Measurements from ENCODE around the gene PLPPR5.

GRCh38 chr1:96370846-96371045 lies 350.8 kb upstream of the PTBP2 start:
- PRO-cap, 3 experiments = no peak in any of the 3 experiments

DNA sequence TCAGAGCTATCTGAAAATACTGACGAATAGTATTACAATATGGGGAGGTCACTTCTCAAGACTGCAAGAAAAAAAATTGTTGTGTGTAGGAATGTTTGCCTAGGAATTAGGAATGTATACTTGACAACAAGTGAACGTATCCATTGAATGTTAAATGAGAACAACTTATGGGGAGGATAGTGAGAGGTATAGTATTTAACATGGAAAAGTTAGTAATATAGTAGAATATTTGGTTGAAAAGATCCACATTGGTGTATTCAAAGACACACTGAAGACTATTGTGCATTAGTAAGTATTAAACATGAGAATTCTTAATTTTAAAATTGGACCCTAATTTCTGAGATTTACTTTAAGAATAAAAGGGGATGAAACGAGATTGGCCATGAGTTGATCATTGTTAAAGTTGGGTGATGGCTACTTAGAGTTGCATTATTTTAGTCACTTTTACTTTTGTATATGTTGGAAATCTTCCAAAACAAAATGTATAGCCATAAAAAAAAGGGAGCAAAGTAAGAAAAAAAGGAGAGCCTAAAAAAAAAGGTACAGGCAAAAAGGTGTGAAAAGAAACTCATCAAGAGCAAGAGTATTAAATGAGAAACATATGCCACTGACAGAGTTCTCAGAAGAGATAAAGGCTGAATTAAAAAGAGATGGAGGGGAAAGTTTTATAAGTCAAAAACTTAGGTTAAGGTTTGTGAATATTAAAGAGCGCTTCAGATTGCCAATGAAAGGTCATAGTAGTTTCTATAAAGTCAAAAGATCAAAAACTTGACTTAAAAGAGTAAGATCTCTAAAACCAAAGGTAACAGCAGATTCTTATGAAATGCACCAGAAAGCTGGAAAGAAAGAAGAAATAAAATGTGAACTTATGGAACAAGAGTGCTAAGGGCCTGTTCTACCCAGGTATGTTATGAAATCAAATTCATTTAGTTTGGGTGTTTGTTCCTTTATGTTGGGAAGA lies 81.6 kb downstream of the PTBP2 start:
- PRO-cap, 3 experiments = no peak in any of the 3 experiments

DNA sequence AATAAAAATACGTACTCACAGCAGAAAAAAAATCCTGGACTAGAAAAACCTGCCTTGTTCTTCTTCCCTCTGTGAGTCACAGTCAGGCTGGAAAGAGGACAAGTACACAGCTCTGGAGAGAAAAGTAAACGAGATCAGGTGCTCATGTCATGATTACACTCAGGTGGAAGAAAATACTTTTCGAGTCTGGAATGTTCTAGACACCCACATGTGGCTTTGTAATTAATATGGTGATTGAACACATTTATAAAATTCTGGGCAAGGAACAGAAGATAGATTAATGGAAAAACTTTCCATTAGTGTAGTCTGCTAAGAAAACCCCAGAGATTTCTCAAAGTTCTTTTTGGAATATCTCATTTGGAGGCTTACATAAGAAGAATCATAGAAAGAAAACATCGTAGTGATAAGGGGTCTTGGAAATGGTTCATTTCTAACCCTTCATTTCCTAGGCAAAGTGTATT lies 241.4 kb downstream of the PTBP2 start:
- PRO-cap, 3 experiments = peak in 1 of 3 experiments; most common minus-strand start position 78 of the sequence (in 1)

- PRO-cap, 3 experiments = no peak in any of the 3 experiments
Observed at GRCh38 chr1:97277704-97278457, 556.3 kb downstream of the PTBP2 start.

DNA sequence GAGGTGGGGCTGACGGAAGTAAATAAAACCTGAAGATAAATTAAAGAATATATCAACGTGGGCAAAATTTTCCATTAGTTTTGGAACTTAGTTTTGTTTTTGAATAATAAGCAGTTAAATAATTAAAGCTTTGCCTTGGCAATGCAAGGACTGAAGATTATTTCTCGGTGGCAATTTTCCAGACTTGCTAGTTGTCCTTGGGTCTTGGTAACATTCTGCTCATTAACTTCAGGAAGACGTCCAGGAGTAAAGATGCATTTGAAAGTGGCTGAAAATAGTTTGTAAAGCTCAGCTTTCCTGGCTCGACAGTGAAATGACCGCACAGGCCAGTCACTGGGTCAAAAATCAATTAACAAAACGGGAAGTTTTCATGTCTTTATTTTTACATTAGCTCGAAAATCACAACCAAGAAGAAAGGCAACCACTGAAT lies 676 bp upstream of the SNX7 start:
- PRO-cap, 3 experiments = peak in 1 of 3 experiments; most common plus-strand start position 222 of the sequence (in 1)

DNA sequence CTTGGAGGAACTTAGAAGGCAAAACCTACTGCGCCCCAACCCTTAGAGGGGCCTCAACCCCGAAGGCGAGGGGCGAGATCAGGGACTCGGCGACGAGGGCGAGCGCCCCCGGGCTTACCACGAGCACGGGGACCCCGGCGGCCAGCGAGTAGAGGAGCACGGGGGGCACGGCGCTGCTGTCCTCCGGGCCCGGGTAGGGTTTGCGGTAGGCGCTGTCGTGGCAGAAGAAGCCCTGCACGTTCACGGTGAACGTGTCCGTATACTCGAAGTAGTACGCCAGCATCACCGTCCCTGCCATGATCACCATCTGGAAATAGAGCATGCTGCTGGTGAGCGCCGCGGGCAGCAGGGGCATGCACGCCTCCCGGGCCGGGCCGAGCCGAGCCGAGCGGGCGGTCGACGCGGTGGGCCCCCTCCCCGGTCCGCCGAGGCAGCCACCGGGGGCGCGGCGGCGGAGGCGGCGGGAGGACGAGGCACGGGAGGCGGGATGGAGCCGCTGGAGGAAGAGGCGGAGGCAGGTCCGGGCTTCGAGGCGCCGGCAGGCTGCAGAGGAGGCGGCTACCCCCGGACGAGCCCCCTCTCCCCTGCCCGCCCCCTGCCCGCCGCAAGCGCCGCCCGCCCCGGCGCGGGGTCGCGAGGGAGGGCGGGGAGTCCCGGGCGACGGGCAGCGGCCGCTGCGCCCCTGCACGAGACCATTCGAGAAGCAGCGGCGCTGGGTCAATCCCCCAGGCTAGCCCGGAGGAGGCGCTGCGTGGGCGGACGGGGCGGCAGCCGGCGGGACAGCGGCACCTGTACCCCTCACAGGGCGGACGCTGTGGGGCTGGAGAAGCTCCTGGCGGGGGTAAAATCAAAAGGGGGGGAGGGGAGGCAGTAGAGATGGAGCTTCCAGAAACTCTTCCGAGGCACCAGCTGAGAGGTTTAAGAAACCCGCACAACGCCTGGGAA lies at the start of gene PLPPR5:
Gene PLPPR5, minus strand, starts transcription at position 545 of the 945 bp plus-strand sequence.
- PRO-cap, 3 experiments = no peak in any of the 3 experiments

DNA sequence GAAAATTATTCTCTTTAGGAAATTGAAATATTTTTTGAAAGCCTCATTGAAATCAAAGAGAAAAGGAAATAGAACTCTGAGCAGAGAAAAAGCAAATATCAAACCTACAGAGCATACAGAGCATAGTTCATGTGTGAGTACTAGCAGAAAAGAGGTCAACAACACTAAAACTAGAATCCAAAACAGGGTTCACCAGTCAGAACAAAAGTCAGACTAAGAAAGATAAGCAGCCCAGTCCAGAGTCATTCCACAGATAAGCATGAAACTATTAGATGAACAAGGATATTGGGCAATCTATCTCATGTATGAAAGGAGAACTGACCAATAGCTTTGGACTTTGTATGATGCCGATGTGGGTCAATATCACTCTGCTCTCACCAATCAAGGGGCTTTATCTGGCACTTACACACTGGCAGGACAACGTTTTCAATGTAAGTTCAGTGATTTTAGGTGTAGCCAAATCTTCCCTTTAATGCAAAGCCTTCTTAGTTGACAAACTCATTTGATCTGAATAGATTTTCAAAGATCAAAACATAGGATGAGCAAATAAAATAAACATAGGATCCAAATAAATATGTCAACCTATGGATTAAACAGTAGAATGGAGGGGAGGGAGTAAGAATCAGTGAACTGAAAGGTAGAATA lies 79.2 kb upstream of the PALMD start:
- PRO-cap, 3 experiments = no peak in any of the 3 experiments

DNA sequence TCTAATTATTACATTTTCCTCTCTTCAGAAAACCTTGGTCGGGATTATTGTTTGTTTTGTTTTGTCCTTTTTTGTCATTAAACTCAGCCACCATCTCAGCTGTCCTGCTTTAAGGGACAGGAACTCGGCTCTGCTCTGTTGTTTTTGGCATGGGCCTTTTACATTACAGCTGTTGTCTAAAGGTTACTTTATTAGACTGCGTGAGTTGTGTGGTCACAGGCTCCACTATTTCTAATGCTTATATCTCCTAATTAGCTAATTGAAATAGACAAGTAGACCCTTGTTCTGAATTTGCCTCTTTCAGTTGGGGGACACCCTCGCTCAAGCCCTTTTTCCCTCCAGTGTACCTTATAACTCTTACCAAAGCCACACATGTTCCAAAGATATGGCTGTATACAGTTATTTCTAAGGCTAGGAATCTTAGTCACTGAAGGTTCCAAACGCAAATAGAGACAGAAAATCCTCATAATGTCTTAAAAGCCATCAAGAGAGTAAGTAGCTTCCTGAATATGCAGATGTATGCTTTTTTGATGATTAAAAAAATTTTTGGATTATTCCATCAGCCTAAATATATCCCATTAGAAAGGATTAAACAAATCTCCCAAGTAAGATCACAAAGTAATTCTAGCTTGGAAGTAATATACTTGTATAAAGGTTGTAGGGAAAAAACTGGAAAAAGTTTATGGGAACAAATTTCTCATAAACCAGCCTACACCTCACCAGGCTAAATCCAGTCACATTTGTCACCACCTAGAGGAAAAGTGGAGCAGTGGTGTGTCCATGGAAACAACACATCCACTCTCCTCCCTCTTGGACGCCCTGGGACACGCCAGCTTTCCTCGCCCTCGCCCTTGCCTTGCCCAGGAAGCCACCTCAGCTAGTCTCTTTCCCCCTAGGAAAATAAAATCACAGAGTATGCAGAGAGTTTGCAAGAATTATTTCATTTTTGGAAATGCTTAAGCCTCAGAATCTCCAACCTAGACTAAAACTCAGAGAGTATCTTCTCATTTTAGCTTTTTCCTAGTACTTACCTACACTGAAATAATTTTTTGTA lies 1.9 kb downstream of the PALMD start:
- PRO-cap, 3 experiments = peak in 3 of 3 experiments; most common plus-strand start position 188 of the sequence (in 1); most common minus-strand start position 745 of the sequence (in 2)

- PRO-cap, 3 experiments = no peak in any of the 3 experiments
Observed at GRCh38 chr1:99652613-99653311, 6.8 kb downstream of the PALMD start.

DNA sequence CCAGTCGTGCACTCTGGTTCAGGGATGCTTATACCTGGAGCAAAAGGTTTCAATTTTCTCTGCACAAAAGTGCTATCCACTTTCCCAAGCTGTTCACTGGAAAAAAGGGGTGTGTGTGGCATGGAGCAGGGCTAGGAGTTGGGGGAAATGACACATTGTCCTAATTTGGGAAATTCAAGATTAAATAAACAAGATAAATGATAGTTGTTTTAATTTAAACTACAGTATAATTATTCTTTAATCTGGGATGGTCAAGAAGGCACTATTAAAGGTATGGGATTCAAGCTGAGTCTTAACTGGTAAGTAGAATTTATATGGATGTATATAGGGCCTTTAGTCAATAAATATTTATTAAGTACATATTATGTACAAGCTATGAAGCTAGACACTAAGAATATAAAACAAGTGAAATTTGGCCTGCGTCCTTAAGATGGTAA lies 18.2 kb downstream of the PALMD start:
- PRO-cap, 3 experiments = no peak in any of the 3 experiments

- PRO-cap, 3 experiments = no peak in any of the 3 experiments
Observed at GRCh38 chr1:99778821-99779070, 12.3 kb upstream of the FRRS1 start.

DNA sequence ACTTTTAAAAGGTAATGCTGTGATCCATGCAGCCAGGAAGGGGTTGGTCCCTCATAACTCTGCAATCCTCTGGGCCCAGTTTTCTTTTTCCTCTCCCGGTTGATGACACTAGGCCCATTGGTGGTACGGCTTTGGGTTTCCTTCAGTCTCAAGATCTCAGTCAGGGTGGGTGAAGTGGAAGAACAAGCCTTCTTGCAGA lies 544 bp upstream of the SLC35A3 start:
- PRO-cap, 3 experiments = no peak in any of the 3 experiments

DNA sequence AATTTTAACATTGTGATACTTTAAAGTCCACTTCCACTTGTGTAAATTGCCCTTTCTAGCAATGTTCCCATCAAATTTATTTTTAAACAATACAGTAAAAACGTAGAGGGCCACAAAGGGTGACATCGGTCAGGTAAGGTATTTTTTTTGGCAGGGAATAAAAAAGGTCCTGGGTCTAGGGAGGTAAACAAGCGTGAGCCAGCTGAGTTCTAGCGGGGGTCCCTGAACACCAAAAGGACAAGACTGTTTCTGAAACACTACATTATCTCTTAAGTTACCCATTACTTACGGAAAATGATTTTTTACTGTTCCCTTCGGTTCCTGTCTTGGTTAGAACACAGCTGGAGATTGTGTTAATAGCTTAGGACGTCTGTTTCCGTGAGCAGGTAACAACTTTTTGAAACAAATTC lies 449 bp upstream of the MFSD14A start:
- PRO-cap, 3 experiments = no peak in any of the 3 experiments

DNA sequence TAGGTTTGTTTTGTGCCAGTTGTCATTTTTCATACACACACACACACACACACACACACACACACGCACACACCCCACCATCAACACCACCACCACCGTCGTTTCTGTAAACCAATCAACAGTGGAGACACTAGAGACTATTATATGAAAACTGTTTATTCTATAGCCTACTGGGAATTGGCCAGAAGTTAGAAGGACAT lies 8.6 kb upstream of the LRRC39 start:
- PRO-cap, 3 experiments = no peak in any of the 3 experiments

GRCh38 chr1:100230588-100231010 lies 19.0 kb downstream of the DBT start:
- PRO-cap, 3 experiments = no peak in any of the 3 experiments

DNA sequence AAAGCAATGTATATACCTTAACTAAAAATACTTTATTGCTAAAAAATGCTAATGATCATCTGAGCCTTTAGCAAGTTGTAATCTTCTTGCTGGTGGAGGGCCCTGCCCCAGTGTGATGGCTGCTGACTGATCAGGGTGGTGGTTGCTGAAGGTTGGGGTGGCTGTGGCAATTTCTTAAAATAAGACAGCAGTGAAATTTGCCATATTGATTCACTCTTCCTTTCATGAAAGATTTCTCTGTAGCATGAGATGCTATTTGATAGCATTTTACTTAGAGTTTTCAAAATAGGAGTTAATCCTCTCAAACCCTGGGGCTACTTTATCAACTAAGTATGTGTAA lies 19.8 kb downstream of the CDC14A start:
- PRO-cap, 3 experiments = no peak in any of the 3 experiments

GRCh38 chr1:100723623-100724107 lies 4.1 kb downstream of the VCAM1 start:
- PRO-cap, 3 experiments = no peak in any of the 3 experiments

DNA sequence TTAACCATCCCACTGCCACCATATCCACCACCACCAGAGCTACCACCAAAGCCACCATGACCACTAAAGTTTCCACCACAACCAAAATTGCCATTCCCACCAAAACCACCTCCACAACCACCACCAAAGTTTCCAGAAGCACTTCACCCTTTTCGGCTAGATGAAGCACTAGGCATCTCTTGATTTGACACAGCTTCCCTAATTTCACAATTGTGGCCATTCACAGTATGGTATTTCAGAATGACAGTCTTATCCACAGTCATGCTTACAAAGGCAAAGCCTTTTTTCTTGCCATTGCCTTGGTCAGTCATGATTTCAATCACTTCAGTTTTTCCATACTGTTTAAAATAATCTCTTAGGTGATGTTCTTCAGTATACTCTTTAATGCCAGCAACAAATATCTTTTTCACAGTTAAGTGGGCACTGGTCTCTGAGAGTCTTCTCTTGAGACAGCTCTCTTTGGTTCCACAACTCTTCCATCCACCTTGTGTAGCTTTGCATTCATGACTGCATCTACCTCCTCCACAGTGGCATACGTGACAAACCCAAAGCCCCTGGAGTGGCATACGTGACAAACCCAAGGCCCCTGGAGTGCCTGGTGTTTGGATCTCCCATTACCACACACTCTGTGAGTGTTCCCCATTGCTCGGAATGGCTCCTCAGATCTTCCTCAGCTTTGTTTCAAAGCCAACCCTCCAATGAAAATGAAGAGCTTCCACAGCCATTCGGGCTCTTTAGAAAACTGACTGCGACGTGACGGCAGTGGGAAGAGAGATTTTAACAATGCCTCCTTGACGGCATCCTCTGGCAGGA lies 45.6 kb downstream of the SLC30A7 start:
- PRO-cap, 3 experiments = no peak in any of the 3 experiments

DNA sequence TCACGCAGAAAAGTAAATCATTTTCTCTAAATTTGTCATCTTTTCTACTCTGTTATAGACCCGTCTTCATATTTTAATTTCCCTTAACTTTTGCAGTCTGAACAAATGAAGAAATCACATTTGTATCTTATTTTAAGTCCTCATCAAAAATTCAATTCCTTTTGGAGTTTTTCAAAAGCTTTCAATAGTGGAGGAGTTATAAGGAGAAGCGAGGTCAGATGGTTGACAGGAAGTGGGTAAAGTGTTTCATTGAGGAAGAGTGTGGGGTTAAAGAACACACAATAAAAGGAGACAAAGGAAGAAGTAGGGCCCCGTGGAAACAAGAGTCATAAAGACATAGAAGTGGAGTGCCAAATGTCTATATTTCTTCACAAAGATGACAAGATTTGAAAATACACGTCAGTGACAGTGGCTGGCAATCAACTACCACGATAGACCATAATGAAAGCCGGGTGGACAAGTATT lies 57.8 kb upstream of the S1PR1 start:
- PRO-cap, 3 experiments = no peak in any of the 3 experiments

- PRO-cap, 3 experiments = peak in 3 of 3 experiments; most common plus-strand start chr1:101235732 (in 2); most common minus-strand start chr1:101235557 (in 2)
Observed at GRCh38 chr1:101235212-101236511, 1.2 kb upstream of the S1PR1 start.

All from Metastatic Breast Carcinoma in the Ovary (tissue), 3 donors.